Liver (tissue), 9 donors: ENCODE data around the genes CEP112 and CACNG5.

- PRO-cap, 5 experiments, result peak in 1 of 5 experiments; most common minus-strand start chr17:64326555 (in 1)
- RAMPAGE, long total RNA, 2 experiments, result no peak in any of the 2 experiments
- RRBS, result no CpG with 5 or more reads among the region's 7 CpGs
Measured at GRCh38 chr17:64326479-64327067, 63.5 kb upstream of the TEX2 start.

DNA sequence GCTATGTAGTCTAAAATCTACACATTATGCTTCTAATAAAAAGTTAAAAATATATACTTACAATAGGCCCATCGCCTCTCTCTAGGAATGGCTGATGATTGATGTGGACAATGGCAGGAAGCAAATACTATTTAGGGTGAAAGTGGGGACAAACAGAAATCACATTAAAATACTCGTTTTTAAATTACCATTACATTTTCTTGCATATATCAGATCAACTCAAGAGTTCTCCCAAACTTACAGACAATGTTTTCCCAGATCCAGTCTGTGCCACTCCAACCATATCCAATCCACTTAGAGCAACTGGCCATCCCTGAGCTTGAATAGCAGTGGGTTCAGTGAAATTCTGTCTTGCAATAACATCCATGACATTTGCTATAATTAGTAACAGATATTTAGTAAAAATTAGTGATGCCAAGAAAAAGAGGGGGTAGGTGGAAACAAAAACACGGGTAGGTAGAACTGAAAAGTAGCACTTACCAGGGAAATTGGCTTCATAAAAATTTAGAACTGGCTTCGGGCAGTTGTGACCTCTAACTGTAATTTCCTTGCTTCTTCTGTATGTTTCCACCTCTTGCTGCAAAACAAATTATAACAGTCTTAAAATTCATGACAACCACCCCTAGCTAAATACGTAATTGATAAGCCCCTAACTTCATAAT lies 2.2 kb downstream of the DDX5 start:
- PRO-cap, 5 experiments, result no peak in any of the 5 experiments
- RAMPAGE, long total RNA, 2 experiments, result no peak in any of the 2 experiments
- RRBS, result no CpG with 5 or more reads among the region's 5 CpGs

GRCh38 chr17:64781025-64781227 lies 118.8 kb upstream of the SMURF2 start:
- PRO-cap, 5 experiments, result no peak in any of the 5 experiments
- RAMPAGE, long total RNA, 2 experiments, result no peak in any of the 2 experiments
- RRBS, result no CpG with 5 or more reads among the region's 17 CpGs

GRCh38 chr17:64802160-64803072 lies 116.9 kb downstream of the LRRC37A3 start:
- PRO-cap, 5 experiments, result no peak in any of the 5 experiments
- RAMPAGE, long total RNA, 2 experiments, result no peak in any of the 2 experiments
- RRBS, result no CpG with 5 or more reads among the region's 14 CpGs

GRCh38 chr17:64974892-64975898 lies 55.9 kb upstream of the LRRC37A3 start:
- PRO-cap, 5 experiments, result peak in 5 of 5 experiments; most common plus-strand start chr17:64975721 (in 4); most common minus-strand start chr17:64975458 (in 3)
- RAMPAGE, long total RNA, 2 experiments, result start-site peak on the minus strand in 2 of 2 experiments, at chr17:64975362-64975600 at its widest, 25 to 83 reads per replicate
- RRBS, result 2% methylated on average over 6 of the region's 82 CpGs

DNA sequence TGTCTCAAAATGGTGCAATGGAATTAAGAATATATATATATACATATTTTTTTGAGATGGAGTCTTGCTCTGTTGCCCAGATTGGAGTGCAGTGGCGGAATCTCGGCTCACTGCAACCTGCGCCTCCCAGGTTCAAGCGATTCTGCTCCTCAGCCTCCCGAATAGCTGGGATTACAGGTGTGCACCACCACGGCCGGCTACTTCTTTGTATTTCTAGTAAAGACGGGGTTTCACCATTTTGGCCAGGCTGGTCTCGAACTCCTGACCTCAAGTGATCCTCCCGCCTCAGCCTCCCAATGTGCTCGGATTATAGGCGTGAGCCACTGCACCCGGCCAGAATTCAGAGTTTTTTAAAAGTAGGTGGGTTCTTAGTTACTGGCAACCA lies 40.2 kb downstream of the GNA13 start:
- PRO-cap, 5 experiments, result no peak in any of the 5 experiments
- RAMPAGE, long total RNA, 2 experiments, result no peak in any of the 2 experiments
- RRBS, result no CpG with 5 or more reads among the region's 13 CpGs

- PRO-cap, 5 experiments, result peak in 1 of 5 experiments; most common plus-strand start chr17:65054939 (in 1)
- RAMPAGE, long total RNA, 2 experiments, result no peak in any of the 2 experiments
- RRBS, result no CpG with 5 or more reads among the region's 11 CpGs
Measured at GRCh38 chr17:65054321-65055143, 2.0 kb downstream of the GNA13 start.

DNA sequence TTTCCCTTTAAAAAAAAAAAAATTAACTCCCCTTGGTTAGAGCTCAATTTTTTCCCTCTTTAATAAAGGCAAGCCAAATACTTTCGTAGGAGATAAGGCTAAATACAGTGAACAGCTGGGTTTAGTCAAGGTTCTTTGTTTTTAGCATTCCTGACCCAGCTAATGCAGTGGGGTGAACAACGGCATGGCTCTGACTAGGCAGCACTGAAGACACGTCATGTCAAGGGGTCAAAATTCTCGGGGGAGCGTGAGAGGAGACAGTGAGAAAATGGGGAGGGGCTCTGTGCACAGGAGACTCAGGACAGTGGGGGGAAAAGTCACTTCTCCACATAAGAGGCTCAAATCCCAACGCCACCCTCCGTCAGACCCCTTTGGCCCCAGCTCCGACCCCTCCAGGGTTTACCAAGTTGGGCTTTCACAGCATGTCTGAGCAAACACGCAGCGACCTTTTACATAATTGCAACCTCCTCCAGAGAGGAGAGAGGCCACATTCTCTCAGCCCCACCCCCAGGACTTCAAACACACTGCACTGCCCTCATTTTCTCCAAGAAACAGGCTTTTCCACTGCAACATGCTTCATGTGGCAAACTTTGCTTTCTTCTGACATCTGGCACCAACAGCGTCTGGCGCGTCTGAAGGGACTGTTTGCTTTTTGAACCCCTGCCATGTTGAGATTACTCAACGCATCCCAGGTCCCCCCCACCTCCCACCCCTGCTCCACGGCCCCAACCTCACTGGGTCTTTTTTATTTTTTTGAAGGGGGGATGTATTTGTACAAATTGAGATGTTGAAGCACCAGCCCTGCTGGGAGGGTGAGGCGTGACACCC lies 30.0 kb downstream of the AXIN2 start:
- PRO-cap, 5 experiments, result no peak in any of the 5 experiments
- RAMPAGE, long total RNA, 2 experiments, result no peak in any of the 2 experiments
- RRBS, result no CpG with 5 or more reads among the region's 16 CpGs

- PRO-cap, 5 experiments, result no peak in any of the 5 experiments
- RAMPAGE, long total RNA, 2 experiments, result no peak in any of the 2 experiments
- RRBS, result no CpG with 5 or more reads among the region's 2 CpGs
Measured at GRCh38 chr17:65553610-65553824, 7.9 kb downstream of the AXIN2 start.

GRCh38 chr17:65560103-65560662 lies 1.3 kb downstream of the AXIN2 start:
- PRO-cap, 5 experiments, result peak in 5 of 5 experiments; most common plus-strand start chr17:65560417 (in 1); most common minus-strand start chr17:65560317 (in 5)
- RAMPAGE, long total RNA, 2 experiments, result no peak in any of the 2 experiments
- RRBS, result 1% methylated on average over 17 of the region's 63 CpGs

GRCh38 chr17:65585473-65585886 lies 24.0 kb upstream of the AXIN2 start:
- PRO-cap, 5 experiments, result peak in 2 of 5 experiments; most common plus-strand start chr17:65585682 (in 2)
- RAMPAGE, long total RNA, 2 experiments, result no peak in any of the 2 experiments
- RRBS, result no CpG with 5 or more reads among the region's 1 CpG

GRCh38 chr17:65634711-65635004 lies 73.2 kb upstream of the AXIN2 start:
- PRO-cap, 5 experiments, result no peak in any of the 5 experiments
- RAMPAGE, long total RNA, 2 experiments, result no peak in any of the 2 experiments
- RRBS, result no CpG with 5 or more reads among the region's 4 CpGs

- PRO-cap, 5 experiments, result no peak in any of the 5 experiments
- RAMPAGE, long total RNA, 2 experiments, result no peak in any of the 2 experiments
- RRBS, result no CpG with 5 or more reads among the region's 5 CpGs
Measured at GRCh38 chr17:65850293-65850944, 289.0 kb upstream of the AXIN2 start.

DNA sequence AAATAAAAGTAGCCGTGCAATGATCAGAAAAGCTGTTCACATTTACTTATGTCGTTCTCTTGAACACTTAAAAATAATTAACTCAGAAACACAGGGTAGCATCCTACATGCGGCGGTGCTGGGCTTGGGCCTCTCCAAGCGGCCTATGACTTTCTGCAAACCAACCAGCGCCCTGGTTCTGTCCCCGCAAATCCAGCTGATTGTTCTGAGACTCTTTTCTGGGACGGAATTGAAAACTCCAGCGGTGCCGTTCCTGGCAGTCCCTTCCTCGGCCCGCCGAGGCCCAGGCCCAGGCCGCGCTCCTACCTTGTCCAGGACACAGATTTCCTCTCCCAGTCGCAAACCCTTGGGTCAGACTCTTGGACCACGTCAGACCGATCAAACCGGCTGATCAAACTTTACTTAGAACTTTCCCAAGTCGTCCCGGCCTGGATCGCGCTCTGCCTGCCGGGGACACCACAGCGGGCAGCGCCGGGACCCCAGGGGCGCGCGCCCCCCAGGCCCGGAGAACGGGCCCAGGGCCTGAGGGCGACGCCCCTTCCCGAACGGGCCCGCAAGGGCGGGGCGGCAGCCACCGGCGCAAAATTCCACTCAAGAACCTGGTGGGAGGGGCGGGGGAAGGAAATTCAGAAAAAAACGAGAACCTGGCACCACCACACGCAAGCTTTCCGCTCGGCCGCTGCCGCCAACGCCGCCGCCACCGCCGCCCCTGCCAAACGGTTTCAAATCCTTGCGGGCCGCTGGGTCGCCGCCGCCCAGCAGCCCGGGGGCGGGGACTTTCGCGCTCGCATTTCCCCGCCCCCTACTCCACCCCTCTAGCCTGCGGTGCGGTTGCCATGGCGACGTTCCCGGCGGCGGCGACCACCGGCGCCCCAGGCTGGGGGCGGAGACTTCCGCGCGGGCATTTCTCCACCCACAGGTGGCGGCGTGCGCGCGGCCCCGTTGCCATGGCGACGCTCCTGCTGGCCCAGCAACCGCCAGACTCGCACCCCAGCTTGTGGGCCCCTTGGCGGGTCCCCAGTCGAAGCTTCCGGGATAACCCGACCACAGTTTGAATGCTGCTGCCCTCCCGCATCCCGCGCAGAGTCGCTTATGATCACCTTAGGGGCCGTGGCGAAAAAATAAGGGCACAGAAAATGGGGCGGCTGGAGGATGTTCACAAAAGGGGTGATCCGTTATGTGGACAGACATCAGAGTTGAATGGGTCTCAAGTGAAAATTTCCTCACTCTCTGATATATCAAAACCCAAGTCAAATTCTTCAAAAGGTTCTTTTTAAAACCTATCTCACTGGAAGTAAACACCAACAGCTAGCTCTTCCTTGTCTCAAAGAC lies at the start of gene CEP112:
Gene CEP112 (minus strand): TSS at position 781 of the 1,332 bp plus-strand sequence.
- PRO-cap, 5 experiments, result peak in 5 of 5 experiments; most common minus-strand start position 718 of the sequence (in 5)
- RAMPAGE, long total RNA, 2 experiments, result start-site peak on the minus strand in 1 of 2 experiments, centred at positions 532 to 730 of the sequence, 127 to 289 reads per replicate
- RRBS, result 1% methylated on average over 21 of the region's 101 CpGs

DNA sequence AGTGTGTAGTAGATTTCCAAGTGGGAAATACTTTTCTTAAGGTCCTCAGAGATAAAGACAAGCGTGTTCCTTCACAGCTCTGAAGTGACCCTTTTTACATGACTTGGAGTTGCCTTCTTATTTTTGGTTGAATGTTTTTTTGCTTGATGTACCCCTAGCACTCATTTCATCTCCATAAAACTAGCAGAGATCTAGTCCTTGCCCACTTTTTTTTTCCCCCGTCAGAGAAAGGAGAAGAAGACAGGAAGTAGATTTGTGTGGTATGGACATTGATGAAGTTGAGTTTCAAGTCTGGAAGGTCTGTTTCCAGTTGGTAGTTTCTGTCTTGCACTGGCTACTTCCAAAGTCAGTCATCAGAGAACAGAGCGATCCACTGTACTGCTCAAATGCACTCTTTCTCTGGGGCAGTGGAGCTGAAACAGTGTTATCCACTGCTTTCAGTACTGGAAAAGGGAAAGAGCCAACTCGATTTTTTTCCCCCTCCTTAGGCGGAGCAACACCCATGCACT lies 7.2 kb downstream of the PRKCA start:
- PRO-cap, 5 experiments, result no peak in any of the 5 experiments
- RAMPAGE, long total RNA, 2 experiments, result no peak in any of the 2 experiments
- RRBS, result no CpG with 5 or more reads among the region's 5 CpGs

GRCh38 chr17:66509469-66510556 lies 207.4 kb downstream of the PRKCA start:
- PRO-cap, 5 experiments, result no peak in any of the 5 experiments
- RAMPAGE, long total RNA, 2 experiments, result no peak in any of the 2 experiments
- RRBS, result no CpG with 5 or more reads among the region's 10 CpGs

DNA sequence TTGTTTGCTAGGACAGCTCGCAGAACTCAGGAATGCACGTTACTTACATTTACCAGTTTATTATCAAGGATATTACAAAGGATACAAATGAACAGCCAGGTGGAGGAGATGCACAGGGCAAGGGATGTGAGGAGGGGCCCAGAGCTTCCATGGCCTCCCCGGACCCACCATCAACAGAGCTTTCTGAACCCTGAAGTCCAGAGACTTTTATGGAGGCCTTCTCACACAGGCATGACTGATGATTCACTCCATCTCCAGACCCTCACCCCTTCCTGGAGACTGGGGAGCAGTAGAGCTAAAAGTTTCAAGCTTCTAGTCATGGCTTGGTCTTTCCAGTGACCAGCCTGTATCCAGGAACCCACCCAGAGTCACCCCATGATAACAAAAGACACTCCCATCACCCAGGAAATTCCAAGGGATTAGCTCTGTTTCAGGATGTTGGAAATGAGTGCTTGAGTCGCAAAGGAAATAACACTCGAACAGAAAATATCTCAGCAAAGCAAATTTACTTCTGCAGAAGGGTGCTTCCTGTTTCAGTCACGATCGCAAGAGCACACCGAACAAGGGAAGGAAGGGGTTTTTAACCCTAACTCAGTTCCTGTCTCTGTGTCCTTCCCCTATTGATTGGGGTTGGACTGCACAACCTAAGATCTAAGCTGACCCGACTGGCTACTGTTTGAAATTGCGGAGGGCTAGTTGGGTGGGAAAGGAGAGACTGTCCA lies 224.6 kb upstream of the CACNG5 start:
- PRO-cap, 5 experiments, result no peak in any of the 5 experiments
- RAMPAGE, long total RNA, 2 experiments, result no peak in any of the 2 experiments
- RRBS, result no CpG with 5 or more reads among the region's 10 CpGs

DNA sequence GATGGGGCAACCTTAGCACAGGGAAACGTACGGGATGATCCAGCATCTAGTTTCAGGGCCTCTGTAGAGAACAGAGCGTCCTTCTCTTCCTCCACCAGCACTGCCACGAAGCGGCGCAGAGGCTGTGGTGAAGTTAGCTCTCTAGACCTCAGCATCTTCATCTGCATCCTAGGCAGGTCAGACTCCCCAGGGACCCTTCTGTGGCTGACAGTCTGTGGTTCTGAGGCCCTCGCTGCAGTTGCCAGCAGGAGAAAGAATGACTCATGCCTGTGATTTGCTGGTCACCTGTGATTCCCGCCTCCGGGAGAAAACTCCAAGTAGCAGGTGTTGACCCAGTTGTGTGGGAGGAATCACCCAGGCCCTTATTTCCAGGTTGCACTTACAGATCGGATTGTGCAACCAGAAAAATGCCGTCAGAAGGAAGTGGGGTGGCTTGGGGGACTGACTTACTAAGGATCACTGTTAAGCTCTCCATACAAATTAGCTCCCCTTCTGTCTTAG lies 117.3 kb upstream of the CACNG5 start:
- PRO-cap, 5 experiments, result no peak in any of the 5 experiments
- RAMPAGE, long total RNA, 2 experiments, result no peak in any of the 2 experiments
- RRBS, result no CpG with 5 or more reads among the region's 11 CpGs

DNA sequence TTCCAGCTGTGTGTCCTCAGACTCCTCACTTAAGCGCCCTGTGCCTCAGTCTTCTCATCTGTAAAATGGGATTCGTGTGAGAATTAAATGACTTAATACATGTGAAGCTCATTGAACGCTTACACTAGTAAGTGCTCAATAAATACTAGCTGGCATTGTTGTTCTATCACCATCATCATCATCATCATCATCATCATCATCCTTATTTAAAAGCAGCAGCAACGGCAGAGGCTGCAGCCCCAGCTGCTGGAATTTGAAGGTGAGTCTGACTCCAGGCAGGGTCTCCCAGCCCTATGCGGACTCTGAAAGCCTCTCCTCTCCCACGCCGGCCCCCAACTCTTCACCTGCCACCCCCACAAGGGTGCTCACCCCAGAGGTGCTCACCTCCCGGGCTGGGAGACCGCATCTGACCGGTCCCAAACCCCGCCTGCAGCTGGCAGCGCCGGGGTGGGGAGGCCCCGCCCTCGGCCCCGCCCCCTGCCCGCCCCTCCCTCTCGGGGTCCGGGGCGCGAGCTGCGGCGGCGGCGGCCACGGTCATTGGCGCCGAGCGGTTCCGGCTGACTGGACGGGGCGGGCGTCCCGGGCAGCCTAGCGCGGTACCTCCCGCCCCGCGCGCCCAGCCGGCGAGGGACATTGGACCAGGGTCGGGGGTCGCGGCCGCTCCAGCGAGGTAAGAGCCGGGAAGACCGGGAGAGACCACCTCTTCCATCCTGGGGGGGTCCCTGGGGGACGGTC lies at the start of gene CACNG5:
Gene CACNG5 (plus strand): TSS at position 537 of the 735 bp plus-strand sequence.
- PRO-cap, 5 experiments, result no peak in any of the 5 experiments
- RAMPAGE, long total RNA, 2 experiments, result no peak in any of the 2 experiments
- RRBS, result 6% methylated on average over 37 of the region's 50 CpGs

- PRO-cap, 5 experiments, result no peak in any of the 5 experiments
- RAMPAGE, long total RNA, 2 experiments, result no peak in any of the 2 experiments
- RRBS, result no CpG with 5 or more reads among the region's 6 CpGs
Measured at GRCh38 chr17:67156927-67157373, 88.0 kb downstream of the HELZ start.